ENCODE measurements around the genes KDM4A and ST3GAL3.

DNA sequence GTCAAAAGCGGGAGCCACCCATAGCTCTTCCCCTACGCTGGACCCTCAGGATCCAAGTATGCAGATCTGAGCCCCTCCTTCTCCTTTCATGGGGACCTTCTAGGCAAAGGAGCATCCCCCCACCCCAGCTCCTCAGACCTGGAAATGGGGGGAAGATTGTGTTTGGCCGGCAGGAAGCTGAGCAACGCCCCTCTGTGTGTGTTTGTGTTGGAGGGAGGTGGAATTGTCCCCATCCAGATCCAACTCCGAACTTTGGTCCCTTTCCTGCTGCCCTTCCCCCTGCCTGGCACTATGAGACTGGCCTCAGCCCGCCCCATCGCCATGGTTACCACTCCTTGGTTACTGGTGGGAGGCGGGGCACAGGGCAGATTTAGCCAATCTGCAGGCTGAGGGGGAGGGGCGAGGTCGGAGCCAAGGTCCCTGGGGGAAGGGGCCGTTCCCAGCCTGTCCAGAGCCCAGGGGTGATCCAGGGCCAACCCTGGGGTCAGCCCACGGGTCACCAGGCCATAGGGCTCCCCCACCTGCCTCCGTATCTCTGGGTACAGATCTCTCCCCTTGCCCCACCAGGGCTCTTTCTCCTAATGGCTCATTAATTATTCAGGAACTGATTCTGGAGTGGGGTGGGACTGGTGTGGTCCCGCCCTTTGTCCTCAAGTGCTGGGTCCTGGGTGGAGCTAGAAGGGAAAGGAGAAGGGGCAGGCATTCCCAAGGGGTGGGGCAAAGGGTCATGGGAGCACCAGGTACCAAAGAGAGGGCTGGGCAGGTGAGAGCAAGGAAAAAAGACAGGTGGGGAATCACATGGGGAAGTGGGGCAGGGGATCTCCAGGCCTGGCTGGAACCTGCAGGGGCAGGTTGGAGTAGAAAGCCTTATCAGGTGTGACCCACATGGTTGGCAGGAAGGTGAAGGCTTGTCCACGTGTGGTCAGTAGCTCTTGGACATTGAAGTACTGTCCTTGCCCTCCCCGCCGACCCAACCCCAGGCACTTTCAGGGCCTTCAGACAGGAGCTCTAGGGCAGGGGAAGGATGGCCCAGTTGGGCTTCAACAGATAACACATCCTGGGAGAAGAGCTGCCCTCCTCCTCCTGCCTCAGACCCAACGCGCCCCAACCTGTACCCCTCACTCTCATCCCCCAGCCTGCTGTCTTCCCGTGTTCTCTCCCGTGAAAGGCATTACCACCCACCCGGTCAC, 15.3 kb downstream of the PTPRF start:
- PRO-cap: unidirectional peak, minus-strand start at position 60 of the sequence; bidirectional peak, plus-strand start at position 461 of the sequence, minus-strand start at position 299 of the sequence
- RAMPAGE, long total RNA: no peak

- PRO-cap: no peak
- RAMPAGE, long total RNA: no peak
These were observed 22.1 kb downstream of the PTPRF start for GRCh38 chr1:43552588-43553392.

GRCh38 chr1:43553393-43554161, 22.9 kb downstream of the PTPRF start:
- PRO-cap: no peak
- RAMPAGE, long total RNA: no peak

DNA sequence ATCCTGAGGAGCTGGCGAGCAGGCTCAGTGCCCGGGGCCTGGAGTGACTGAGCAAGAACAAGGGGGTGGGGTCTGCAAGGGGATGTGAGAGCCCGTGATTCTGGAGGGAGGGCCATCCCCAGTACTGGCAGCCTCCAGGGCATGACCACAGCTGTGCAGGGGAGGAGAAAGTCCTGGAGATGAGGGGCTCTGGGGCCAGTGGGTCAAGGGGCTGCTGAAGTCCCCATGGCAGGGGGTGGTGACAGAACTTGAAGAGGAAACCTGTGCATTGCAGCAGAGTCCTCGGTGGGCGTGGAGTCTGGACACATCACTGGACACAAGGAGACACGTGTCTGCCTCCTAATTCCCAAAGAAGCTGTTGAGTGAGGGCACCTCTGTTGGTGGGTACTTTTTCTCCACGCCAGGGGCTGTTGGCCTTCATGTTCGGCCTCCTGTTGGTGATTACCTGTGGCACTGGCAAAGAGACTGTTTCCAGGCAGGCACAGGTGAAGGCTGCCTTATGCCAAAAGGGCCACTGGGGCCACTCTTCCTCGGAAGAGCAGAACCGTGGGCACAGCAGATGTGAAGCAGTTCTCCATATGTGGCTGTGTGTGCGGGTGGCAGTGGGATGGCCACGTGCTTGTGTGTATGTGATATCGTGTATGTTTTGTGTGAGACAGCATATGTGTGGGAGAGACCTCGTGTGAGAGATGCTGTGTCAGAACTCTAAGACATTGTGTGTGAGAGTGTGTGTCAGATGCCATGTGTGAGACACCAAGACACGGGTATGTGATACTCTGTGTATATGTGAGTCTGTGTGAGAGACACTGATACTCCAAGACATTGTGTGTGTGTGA, 53.6 kb upstream of the KDM4A start:
- PRO-cap: no peak
- RAMPAGE, long total RNA: no peak

- PRO-cap: bidirectional peak, plus-strand start at chr1:43650149, minus-strand start at chr1:43649858; bidirectional peak, plus-strand start at chr1:43650506, minus-strand start at chr1:43650261
- RAMPAGE, long total RNA: start-site peak on the plus strand at chr1:43650132-43650179, 618 and 33 reads in 2 replicates; start-site peak on the plus strand at chr1:43650456-43650541, 151 and 20 reads in 2 replicates
These were observed at the start of gene KDM4A for GRCh38 chr1:43650053-43650906. Gene KDM4A (plus strand): TSS chr1:43650149.

GRCh38 chr1:43707110-43708372, at the start of gene ST3GAL3:
Gene ST3GAL3 (plus strand): TSS chr1:43707536.
- PRO-cap: bidirectional peak, plus-strand start at chr1:43707547, minus-strand start at chr1:43707365; bidirectional peak, plus-strand start at chr1:43707859, minus-strand start at chr1:43707741; bidirectional peak, plus-strand start at chr1:43708016, minus-strand start at chr1:43708040
- RAMPAGE, long total RNA: no peak

GRCh38 chr1:43766865-43767740, 59.8 kb downstream of the ST3GAL3 start:
- PRO-cap: bidirectional peak, plus-strand start at chr1:43767144, minus-strand start at chr1:43767008
- RAMPAGE, long total RNA: no peak

DNA sequence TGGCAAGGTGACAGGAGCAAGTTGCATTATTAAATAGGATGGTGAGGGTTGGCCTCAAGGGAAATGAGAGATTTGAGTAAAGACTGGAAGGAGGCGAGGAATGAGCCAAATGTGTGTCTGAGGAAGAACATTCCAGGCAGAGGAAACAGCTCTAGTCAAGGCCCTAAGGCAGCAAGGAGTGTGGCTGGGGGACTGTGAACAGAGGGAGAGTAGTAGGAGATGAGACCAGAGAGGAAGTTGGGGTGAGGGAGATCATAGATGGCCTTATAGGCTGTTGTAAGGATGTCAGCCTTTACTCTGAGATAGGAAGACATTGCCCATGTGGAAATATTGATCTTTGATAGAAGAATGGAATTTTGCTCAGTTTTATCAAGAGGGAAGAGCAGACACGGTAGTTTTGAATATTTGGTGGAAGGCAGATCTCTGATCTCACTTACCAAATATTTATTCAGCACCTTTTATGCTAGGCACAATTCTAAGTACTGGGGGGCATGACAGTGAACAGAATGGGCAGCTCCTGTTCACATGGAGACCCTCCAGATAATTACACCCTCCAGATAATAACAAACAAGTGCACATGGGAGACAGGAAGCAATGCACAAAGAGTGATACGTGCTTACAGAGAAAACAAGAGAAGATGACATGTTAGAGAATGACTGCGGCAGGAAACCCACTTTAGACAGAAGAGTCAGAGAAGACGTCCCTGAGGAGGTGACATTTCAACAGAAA, 55.0 kb upstream of the ARTN start:
- PRO-cap: no peak
- RAMPAGE, long total RNA: no peak

DNA sequence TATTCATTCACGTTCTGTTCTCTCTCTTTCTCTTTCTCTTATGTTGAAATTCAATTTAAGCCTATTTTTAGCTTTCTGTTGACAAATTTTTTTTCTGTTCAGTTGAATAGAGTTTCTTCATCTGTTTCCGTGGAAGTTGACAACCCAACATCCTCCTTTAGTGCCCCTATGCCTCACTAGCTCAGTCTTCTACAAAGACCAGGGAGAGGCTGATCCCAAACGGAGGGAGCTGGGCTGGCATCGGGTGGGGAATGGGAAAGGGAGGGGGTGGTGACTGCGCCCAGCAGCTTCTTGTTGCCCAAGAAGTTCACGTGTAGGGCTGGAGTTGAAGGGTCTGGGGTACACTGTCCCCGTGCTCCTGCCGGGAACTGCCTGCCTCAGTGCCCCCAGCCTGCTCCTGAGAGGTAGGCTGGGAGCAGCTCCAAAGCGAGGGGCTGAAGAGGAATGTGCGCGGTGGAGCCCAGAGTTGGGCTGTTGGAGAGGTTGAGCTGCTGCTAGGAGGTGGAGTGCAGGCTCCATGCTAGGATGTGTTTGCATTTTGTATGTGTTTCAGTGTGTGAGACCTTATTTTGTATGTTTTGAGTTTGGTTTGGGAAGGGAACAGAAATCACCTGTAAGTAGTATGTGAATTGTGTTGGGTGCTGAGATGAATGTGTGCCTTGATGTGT, 5.3 kb upstream of the DPH2 start:
- PRO-cap: no peak
- RAMPAGE, long total RNA: no peak

DNA sequence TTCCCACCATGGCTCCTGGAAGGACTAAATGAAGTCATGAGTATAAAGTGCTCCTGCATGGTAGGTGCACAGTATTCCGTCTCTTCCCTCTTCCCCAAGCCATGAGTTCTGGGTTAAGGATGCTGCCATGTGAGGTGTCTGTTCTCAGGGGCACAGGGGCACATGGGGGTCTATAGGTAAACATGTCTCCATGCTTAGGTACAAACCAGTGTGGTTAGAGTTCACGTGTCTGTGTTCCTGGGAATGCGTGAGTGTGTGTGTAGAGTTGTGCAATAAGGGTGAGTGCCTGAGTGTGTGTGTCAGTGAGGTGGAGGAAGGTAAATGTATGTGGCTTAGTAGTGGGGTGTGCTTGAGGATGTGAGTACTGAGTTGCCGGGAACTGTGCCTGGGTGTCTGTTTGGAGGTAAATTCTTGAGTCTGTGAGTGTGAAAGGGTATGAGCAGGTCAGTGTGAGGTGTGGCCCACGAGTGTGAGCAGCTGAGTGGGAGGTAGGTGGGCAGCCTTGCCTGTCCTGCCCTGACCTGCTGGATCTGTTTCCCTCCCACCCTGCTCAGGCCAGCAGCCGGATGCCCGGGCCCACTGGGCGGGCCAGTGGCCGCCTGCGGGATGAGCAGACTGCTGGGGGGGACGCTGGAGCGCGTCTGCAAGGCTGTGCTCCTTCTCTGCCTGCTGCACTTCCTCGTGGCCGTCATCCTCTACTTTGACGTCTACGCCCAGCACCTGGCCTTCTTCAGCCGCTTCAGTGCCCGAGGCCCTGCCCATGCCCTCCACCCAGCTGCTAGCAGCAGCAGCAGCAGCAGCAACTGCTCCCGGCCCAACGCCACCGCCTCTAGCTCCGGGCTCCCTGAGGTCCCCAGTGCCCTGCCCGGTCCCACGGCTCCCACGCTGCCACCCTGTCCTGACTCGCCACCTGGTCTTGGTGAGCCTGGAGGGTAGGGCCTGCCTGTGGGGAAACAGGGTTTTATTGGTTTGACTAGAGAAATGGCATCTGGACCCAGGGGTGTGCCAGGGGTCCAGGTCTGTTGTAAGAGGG, 1.9 kb downstream of the B4GALT2 start:
- PRO-cap: no peak
- RAMPAGE, long total RNA: no peak

DNA sequence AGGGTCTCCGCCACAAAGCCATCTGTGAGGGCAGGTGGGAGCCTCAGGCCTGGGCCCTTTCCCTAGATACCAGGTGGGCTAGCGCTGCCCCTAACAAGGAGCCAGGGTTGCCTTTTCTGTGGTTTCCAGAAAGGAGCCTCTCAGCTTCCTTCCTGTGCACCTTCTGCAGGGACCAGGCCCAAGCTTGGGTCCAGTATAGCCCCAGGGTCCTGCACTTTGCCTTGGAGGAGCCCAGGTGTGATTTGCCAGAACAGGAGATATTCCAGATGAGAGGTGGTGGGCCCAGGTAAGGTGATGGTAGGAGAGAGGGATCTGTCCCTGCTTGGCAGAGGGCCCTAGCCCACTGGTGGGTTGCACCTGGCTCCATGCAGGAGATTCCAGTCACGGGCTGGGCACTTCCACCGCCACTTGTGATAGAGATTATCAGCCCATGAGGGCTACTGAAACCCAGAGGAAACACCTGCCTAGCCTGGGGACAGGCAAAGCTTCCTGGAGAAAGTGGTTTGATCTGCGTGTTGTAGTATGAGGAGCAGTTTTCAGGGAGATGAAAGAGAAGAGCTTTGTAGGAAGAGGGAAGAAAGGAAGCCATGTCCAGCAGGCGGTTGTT, 1.1 kb downstream of the CCDC24 start:
- PRO-cap: no peak
- RAMPAGE, long total RNA: no peak

- PRO-cap: no peak
- RAMPAGE, long total RNA: no peak
These were observed 14.5 kb downstream of the CCDC24 start for GRCh38 chr1:44005848-44006301.

GRCh38 chr1:44472635-44473196, 67.7 kb downstream of the RNF220 start:
- PRO-cap: no peak
- RAMPAGE, long total RNA: no peak

- PRO-cap: unidirectional peak, plus-strand start at chr1:44484377
- RAMPAGE, long total RNA: no peak
These were observed 79.1 kb downstream of the RNF220 start for GRCh38 chr1:44484182-44484598.

DNA sequence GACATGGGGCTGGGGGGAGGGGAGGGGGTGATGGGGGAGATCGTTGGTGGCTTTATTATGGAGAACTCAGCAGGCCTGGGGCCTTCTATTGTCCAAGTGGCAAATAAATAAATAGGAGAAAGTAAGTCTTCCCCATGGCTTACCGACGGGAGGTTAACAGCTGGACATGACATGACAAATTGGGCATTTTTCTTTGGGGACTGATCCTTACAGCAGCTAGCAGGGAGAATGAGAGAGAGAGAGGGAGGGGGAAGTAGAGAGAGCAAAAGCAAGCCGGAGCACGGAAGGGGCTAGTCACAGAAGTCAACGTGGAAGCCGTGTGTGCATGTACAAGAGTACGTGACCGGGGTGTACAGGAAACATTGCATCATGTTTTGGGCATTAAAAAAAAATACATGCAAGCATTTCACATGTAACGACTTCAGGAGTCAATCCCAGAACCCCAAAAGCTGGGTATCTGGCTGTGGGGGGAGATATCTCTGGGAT, 130.9 kb downstream of the TMEM53 start:
- PRO-cap: bidirectional peak, plus-strand start at position 114 of the sequence, minus-strand start outside the sequence; bidirectional peak, plus-strand start at position 297 of the sequence, minus-strand start at position 303 of the sequence
- RAMPAGE, long total RNA: no peak

- PRO-cap: no peak
- RAMPAGE, long total RNA: no peak
These were observed 39.0 kb downstream of the TMEM53 start for GRCh38 chr1:44635275-44635697.

DNA sequence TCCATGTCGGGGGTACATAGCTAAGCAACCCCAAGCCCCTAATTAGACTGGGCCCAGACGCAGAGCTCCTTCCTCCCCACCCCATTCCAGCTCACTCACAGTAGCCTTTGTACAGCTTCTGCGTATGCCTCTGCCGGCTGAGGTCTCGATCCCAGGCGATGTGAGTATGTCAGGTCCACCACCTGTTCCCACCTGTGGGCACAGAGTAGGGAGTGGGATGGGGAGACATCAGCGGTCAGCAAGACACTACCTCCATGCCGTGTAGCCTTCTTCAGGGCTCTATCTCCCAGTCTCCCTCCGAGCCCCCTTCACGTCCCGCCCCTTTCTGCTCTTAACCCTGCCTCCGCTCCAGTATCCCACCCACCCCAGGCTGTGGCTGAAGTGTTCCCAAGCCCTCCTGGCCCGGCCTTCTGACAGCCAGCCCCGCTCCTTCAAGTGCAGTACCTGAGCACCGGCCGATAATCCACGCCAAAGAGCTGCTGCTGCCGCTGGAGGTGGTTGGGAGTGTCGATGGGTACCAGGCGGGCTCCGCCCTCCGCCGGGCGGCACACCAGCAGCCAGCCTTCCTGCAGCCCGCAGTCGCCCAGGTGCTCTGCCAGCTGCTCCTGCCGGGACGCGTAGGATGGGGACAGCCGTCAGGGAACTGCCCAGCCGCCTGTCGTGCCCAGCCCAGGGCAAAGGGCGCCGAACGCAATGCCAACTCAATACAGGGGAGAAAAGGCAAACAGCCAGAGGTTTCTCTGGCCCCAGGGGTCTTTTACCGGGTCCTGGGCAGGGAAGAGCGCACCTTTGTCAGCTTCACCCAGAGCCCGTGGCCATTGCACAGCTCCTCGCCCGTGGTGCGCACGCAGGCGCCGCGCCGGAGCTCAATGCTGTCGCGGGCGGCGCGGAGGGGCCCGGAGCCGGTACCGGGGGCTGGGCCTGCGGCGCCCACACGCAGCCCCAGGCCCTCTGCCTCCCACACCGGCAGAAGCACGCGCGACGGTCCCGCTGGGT, 724 bp downstream of the HECTD3 start:
- PRO-cap: bidirectional peak, plus-strand start at position 471 of the sequence, minus-strand start at position 463 of the sequence
- RAMPAGE, long total RNA: no peak

- PRO-cap: no peak
- RAMPAGE, long total RNA: no peak
These were observed 1.0 kb upstream of the HPDL start for GRCh38 chr1:45325337-45326420.

- PRO-cap: no peak
- RAMPAGE, long total RNA: no peak
These were observed 5.9 kb downstream of the TOE1 start for GRCh38 chr1:45345736-45346318.

DNA sequence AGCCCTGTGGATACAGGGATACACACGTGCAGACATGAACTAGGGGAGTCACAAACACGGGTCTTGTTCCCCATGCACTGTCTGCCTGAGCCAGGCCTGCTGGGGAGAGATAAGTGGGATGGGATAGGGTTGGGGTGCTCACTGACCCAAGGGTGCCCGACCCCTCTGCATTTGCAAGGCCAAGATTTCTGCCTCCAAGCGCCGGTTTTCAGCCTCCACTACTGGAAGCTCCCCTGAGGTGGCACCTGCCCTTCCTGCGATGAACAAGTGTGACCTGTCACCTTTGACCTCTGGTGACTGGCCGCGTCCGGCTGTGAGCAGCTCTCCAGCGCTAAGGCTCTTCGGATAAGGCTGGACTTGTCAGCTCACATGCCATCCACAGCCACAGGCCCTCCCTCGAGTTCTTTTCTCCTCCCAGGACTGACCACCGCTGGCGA, 1.7 kb downstream of the CCDC17 start:
- PRO-cap: no peak
- RAMPAGE, long total RNA: no peak